Pulmonary artery (tissue), 1 donor: Measurements from ENCODE around the genes SRGAP1 and WIF1.

GRCh38 chr12:59079422-59079872 is 159.1 kb upstream of the LRIG3 start:
- PRO-cap: no peak

DNA sequence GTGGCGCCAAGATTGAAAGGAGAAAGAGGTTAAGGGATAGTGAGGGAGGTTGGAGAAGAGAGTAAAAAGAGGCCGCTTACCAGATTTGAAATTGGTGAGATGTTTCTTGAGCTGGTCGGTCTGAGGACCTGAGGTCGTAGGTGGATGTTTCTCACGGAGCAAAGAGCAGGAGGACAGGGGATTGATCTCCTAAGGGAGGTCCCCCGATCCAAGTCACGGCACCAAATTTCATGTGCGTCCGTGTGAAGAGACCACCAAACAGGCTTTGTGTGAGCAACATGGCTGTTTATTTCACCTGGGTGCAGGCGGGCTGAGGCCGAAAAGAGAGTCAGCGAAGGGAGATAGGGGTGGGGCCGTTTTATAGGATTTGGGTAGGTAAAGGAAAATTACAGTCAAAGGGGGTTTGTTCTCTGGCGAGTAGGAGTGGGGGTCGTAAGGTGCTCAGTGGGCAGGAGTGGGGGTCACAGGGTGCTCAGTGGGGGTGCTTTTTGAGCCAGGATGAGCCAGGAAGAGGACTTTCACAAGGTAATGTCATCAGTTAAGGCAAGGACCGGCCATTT is 267.5 kb upstream of the SLC16A7 start:
- PRO-cap: no peak

DNA sequence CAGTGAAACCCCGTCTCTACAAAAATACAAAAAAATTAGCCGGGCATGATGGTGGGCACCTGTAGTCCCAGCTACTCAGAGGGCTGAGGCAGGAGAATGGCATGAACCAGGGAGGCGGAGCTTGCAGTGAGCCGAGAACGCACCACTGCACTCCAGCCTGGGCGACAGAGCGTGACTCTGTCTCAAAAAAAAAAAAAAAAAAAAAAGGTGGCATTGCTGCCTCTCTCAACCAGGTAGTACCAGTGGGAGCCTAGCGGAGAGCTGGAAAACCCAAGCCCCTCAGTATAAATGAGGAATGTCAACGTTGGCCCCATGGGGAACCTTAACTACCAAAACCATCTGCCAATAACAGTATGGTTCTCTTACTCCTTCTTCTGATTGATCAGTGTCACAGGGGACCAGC is 658.8 kb downstream of the SLC16A7 start:
- PRO-cap: no peak

DNA sequence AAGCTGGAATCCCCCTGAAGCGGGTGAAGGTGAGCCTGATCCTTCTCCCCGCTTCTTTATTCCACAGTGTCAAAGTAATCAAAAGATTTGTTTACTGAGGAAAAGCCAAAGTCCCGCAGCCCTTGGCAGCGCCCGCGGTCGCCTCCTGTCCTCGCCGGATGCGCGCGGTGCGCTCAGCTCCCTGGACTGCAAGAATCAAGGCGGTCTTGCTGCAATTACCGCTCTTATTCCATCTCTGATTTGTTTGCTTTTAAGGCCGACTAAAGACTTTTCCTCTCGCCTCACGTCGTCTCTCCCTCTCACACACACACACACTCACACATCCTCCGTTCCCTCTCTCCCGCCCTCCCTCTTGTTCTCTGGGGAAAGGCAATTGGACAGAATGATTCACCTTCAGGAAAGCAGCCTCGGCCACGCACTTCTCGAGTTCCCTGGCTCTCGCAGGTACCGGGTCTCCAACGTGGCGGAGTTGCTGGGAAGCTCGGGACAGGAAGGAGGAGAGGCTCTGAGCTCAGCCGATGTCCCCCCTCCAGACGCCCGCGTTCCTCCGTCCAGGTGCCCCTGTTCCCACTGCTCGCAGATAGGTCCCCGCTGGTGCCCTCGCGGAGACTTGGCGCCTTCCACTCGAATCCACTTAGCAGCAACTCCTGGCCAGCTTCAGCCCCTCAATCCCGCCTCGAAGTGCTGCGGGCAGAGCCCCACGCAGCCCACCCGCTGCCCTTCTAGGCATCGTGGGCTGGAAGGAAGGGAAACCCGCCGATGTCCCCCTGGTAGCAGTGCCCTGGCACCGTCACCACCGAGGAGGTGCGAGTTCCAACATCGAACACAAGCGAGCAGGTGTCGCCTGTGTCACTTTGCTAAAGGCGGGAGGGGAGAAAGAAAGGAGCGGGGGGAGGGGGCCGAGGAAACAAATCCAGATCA is 792 bp downstream of the TAFA2 start:
- PRO-cap: bidirectional peak, plus-strand start at position 396 of the sequence, minus-strand start at position 197 of the sequence

DNA sequence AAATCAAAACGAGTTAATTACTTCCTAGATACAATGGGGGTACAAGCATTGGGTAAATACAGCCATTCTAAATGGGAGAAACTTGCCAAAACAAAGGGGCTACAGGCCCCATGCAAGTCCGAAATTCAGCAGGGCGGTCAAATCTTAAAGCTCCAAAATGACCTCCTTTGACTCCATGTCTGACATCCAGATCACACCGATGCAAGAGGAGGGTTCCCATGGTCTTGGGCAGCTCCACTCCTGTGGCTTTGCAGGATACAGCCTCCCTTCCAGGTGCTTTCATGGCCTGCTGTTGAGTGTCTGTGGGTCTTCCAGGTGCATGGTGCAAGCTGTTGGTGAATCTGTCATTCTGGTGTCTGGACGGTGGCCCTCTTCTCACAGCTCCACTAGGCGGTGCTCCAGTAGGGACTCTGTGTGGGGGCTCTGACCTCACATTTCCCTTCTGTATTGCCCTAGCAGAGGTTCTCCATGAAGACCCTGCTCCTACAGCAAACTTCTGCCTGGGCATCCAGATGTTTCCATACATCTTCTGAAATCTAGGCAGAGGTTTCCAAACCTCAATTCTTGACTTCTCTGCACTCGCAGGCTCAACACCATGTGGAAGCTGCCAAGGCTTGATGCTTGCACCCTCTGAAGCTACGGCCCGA is 45.8 kb downstream of the MON2 start:
- PRO-cap: no peak

- PRO-cap: no peak
These were observed 31.6 kb downstream of the RXYLT1 start for GRCh38 chr12:63811295-63811822.

- PRO-cap: no peak
These were observed at the start of gene SRGAP1 for GRCh38 chr12:63844200-63844948. Gene SRGAP1 (plus strand): TSS chr12:63844700.

DNA sequence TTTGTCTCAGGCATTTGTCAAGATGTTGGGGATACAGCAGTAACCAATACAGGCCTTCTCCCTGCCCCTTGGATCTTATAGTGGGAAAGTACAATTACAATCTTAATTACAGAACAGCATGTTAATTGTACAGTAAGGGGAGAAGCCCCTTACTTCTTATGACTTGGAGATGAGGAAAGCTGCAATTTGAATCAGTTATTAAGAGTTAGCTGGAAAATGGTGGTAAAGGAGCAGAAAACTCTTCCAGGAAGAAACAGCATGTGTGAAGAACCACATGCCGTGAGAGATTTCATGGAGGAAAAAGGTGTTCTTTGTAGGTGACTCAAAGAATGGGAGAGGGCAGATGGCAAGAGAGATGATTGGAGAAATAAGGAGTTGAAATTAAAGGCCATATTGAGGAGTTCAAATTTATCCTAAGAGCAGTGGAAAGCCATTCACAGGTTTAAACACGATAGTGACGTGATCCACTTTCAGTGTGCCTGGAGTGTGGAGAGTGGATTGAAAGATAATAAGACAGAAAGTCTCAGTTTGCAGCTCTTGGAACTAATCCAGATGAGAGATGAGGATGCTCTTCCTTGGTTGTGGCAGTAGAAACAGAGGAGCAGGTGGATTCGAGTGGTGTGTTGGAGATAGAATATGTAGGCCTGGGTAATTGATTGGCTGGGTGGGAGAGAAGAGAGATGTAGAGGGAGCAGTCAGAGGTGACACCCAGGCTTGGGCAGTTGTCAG is 154.6 kb downstream of the SRGAP1 start:
- PRO-cap: no peak

DNA sequence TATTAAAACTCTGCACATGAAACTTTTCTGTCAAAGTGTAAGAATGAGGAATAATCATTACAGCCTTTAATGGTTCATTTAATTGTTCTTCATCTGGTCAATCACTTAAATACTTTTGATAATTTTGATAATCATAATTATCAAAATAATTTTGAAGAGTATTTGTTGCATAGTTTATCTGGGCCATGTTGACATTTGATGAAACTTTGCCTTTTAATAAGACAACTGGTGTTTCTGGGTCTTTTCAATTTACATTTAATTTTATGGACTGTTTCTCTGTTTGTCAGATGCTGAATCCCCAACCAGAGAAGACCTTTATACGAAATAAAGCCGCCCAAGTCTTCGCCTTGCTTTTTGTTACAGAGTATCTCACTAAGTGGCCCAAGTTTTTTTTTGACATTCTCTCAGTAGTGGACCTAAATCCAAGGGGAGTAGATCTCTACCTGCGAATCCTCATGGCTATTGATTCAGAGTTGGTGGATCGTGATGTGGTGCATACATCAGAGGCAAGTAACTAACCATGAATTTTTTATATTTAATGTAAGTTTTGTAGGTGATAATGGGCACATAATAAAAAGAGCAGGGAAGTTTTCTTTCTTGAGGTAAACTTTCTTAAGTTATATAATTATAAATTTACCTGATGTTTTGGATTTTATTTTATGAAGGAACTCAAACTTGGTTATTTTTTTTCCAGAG is 14.5 kb downstream of the XPOT start:
- PRO-cap: no peak

- PRO-cap: no peak
These were observed 4.0 kb upstream of the TBK1 start for GRCh38 chr12:64447687-64448624.

DNA sequence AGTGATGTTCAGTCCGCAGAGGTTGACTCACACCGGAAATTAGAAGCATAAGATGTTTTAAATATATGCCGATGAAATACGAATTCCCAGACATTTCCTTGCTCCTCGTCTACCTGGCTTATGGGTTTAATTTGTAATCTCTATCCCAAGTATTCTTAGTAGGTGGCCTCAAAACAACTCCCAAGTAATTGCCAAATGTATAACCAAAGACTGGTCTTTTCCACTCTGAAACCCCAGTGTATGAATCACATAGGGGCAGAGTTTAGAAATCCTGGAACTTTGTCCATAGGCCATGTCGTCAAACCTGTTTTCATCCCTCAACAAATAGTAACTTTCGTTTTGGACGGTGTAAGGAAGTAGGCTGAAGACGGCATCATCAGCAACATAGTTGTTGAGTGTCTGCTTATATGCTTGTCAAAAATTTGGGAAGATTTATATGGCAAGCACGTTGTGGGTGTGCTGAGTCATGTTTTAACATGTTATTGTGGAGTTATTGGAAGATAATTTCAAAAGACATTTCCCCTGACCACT is 831 bp downstream of the TBK1 start:
- PRO-cap: bidirectional peak, plus-strand start at position 351 of the sequence, minus-strand start at position 235 of the sequence

- PRO-cap: no peak
These were observed 17.9 kb downstream of the TBK1 start for GRCh38 chr12:64469851-64470283.

- PRO-cap: bidirectional peak, plus-strand start at chr12:64611529, minus-strand start at chr12:64611421; bidirectional peak, plus-strand start at chr12:64611591, minus-strand start at chr12:64611552
These were observed 865 bp downstream of the RASSF3 start for GRCh38 chr12:64610851-64611868.

GRCh38 chr12:64675742-64676171 is 65.5 kb downstream of the RASSF3 start:
- PRO-cap: bidirectional peak, plus-strand start at chr12:64676054, minus-strand start at chr12:64675858

GRCh38 chr12:65121006-65121804 is at the start of gene WIF1:
Gene WIF1 (minus strand): TSS chr12:65121305.
- PRO-cap: no peak

DNA sequence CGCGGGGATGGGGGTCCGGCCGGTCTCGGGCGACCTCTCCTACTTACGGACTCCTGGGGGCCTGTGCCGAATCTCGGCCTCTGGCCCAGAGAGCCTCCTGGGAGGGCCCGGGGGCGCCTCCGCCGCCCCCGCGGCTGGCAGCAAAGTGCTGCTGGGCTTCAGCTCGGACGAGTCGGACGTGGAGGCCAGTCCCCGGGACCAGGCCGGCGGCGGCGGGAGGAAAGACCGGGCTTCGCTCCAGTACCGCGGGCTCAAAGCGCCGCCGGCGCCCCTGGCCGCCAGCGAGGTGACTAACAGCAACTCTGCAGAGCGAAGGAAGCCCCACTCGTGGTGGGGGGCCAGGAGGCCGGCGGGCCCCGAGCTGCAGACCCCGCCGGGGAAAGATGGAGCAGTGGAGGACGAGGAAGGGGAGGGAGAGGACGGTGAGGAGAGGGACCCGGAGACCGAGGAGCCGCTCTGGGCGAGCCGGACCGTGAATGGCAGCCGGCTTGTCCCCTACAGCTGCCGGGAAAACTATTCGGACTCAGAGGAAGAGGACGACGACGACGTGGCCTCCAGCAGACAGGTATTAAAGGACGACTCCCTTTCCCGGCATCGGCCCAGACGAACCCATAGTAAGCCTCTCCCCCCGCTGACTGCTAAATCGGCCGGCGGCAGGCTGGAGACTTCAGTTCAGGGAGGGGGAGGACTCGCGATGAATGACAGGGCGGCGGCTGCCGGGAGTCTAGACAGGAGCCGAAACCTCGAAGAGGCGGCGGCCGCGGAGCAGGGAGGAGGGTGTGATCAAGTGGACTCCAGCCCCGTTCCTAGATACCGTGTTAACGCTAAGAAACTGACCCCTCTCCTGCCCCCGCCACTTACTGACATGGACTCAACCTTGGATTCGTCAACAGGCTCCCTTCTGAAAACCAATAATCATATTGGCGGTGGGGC is 737 bp downstream of the LEMD3 start:
- PRO-cap: unidirectional peak, plus-strand start at position 188 of the sequence; unidirectional peak, minus-strand start at position 292 of the sequence; bidirectional peak, plus-strand start at position 670 of the sequence, minus-strand start at position 637 of the sequence

GRCh38 chr12:65195371-65195964 is 26.1 kb downstream of the LEMD3 start:
- PRO-cap: no peak

- PRO-cap: no peak
These were observed 49.1 kb downstream of the MSRB3 start for GRCh38 chr12:65327476-65328112.

DNA sequence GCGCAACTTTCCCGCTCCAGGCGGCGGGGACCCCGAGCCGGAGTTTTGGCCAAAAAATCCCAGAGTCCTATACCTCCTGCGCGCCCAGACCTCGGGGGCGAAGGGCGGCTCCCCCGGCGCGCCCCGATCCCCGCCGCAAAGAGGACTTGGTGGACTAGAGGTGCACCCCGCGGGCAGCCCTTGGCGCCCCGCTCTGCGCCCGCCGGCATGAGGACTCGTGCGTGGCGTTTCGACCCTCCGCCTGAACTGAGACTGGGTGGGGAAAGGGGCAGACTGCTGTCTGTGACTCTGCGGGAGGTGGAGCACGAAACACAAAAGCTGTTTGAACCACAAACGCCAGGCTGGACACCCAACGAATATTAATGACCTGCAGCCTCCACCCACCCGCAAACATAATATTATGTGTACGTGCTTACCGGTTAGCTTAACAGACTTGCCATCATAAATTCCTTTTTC is 94.9 kb upstream of the HMGA2 start:
- PRO-cap: no peak

- PRO-cap: no peak
These were observed 83.0 kb upstream of the HMGA2 start for GRCh38 chr12:65740972-65741981.